Right cardiac atrium (tissue), 1 donor: ENCODE results near the genes MRPL3, NPHP3 and BFSP2.

DNA sequence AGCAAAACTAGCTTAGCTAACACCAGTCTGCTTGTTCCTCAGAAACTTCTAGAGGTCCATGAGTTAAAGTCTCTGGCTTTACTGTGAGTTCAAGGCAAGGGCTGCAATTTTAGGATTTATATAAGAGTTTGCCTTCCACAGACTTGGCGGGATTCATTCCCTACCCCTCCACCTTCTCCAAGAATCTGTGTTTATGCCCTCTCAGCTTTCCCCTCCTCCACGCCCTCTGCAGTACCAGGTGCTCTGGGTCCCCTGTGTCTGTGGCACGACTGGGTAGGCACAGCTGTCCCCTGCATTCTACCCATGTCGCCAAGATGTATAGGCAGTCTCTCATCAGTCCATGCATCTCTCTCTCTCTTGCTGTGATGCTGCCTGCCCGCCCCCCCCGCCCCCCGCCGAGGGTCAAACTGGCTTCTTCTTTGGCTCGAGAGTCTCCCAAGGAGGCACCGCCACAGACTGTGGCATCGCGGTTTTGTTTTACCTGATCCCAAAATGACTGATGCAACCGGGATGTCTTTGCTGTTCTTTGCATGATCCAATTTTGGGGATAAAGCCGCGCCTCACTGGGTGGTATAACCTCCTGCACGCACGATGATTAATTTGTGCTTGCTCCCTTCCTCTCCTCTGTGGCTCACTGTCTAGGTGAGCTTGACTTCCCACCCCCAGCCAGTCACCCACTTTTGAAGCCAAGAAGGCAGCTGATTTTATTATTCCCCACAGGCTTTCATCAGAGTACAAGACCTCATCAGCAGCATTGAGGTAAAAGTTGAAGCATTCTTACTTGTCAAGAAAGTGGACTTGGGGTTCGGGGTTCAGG is 43.7 kb downstream of the EFCAB12 start:
- PRO-cap = no peak

DNA sequence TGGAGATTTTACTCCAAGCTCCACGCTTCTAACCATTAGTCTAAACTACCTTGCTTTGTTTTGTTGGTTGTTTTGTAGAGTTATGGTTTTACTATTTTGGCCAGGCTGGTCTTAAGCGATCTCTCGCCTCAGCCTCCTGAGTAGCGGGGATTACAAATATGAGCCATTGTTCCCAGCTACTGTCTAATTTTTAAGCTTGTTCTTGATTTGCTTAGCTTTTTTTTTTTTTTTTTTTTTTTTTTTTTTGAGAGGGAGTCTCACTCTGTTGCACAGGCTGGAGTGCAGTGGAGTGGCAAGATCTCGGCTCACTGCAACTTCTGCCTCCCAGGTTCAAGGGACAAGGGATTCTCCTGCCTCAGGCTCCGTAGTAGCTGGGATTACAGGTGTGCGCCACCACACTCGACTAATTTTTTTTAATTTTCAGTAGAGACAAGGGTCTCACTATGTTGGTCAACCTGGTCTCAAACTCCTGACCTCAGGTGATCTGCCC is 28.5 kb downstream of the EFCAB12 start:
- PRO-cap = unidirectional peak, plus-strand start at position 91 of the sequence

- PRO-cap = no peak
Measured at GRCh38 chr3:129413554-129414502, 14.6 kb downstream of the EFCAB12 start.

- PRO-cap = no peak
Measured at GRCh38 chr3:129425241-129426220, 2.9 kb downstream of the EFCAB12 start.

GRCh38 chr3:129429505-129429871 is 1.1 kb upstream of the EFCAB12 start:
- PRO-cap = no peak

DNA sequence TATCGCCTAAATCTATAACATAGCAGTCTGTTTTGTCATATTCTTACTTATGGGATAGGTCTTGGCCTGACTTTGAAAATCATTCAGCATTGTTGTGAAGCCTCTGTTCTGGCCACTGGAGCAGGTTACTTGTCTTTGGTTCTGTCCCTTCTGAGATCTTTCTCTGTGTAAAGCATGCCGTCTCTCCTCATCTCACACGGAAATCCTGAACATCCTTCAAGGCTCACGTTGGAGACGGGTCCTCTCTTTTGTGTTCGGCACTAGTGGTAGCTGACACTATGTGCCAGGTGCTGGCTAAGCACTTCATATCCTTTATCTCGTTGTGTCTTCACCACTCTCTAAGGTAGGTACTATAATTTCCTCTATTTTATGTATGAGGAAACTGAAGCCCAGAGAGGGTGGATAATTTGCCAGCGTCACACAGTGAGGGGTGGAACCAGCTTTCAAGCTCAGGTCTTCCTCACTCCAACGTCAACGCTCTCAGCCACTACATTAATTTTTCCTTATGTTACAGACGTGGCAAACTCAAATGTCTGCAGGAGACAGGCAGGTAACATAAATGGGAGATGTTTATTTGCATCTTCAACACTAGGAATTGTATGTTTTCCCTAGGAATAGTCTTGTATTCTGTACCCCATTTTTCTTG is 1.2 kb downstream of the IFT122 start:
- PRO-cap = no peak

GRCh38 chr3:129441807-129442328 is 1.8 kb downstream of the IFT122 start:
- PRO-cap = no peak

- PRO-cap = no peak
Measured at GRCh38 chr3:129513533-129513902, 14.9 kb upstream of the RHO start.

DNA sequence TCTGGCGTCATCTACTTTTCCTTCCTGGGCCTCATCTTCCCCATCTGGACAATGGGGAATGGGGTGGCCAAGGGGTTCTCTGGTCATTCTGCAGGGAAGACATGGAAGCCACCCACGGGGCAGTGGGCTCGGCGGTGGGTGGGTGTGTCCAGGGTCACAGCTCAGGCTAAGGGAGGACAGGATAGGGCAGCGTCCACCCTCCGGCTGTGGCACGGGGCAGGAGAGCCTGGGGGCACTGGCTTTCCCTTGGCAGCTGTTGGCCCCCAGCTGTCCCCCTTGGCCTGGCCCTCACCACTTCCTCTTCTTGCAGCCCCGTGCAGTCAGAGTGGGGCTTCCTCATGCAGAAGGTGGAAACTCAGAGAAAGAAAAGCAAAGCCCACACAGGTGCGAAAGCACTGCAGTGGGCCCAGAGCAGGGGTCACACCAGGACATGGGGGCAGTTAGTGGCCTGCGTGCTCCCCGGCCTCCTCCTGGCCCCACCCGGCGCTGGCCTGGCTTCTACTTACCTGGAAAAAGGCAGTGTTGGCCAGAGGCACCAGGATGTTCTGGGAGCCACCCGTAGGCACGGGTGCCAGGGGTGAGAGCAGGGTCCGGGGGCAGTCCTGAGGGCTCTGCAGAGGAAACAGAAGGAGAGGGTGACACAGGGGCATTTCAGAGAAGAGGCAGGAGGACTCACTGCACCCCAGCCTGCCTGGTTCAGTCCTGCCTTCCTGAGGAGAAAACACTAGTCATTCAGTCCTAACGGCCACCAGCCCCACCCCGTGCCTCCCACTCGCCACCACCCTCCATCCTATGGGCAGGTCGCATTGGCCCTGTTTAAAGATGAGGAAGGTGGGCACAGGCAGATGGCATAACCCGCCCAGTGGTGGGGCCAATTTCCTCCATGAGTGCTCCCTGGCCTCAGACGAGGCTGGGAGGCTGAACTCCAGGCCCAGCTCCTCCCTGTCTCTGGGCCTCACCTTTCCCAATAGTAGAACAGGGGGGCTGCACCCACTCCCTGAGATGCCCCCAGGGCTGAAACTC is 28.3 kb downstream of the PLXND1 start:
- PRO-cap = no peak

DNA sequence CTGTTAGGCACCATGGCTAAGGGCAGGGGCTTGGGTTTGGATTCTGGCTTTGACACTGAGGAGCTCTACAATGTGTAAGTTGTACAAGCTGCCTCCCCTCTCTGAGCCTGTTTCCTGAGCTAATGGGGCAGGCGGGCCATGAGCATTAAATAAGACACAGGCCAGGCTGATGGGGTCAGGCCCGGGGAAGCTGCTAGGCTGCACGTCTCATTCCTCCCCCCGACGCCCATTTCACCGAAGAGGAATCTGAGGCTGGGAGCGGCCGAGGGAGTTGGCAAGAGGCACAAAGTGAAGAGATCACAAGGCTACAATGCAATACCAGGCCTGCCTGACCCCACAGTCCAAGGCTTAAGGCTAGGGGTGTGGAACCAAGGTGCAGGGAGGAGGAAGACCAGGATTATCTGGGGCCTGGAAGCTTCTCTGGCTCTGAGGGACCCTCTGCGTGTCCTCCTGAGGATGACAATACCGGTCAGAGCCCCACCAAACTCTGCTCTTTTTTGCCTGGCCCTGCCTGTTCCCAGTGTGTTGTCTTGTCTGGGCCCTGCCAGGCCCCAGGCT is 19.4 kb downstream of the PLXND1 start:
- PRO-cap = no peak

GRCh38 chr3:129674355-129674790 is 67.9 kb upstream of the PLXND1 start:
- PRO-cap = no peak

DNA sequence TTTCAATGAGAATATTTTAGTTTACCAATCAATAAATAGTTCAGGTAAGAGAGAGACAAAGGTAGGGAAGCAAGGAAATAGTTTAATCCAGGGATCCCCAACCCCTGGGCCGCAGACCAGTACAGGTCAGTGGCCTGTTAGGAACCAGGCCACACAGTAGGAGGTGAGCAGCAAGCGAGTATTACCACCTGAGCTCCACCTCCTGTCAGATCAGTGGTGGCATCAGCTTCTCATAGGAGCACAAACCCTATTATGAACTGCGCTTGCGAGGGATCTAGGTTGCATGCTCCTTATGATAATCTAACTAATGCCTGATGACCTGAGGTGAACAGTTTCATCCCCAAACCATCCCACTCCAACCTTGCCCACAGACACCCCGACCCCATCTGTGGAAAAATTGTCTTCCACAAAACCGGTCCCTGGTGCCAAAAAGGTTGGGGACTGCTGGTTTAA is 115.6 kb upstream of the PLXND1 start:
- PRO-cap = no peak

DNA sequence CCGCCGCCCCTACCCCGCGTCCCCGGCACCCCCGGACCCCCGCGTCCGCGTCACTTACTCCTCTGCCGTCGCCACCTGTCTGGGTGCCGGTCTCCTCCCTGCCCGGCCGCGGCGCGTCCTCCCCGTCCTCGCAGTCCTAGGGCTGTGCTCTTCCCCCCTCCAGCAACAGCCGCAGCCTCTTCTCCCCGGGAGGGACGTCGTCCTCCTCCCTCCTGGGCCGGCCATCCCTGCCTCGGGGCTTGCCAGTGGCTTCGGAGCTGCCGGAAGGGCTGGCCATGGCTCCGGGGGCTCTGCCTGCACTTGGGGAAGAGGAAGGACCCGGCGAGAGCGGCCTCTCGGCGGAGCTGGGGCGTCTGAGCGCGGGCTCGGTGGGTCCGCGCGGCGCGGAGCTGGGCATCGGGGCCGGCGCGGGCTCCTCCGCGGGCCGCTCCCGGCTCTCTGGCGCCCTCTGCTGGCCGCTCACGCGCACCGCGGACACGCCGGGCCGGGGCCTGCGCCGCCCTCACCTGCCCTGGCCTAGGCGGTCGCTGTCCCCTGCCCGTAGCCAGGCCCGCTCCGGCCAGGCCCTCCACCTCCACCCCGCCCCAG is 28.3 kb downstream of the TRH start:
- PRO-cap = no peak

GRCh38 chr3:130814040-130814404 is 67.4 kb upstream of the PIK3R4 start:
- PRO-cap = no peak

DNA sequence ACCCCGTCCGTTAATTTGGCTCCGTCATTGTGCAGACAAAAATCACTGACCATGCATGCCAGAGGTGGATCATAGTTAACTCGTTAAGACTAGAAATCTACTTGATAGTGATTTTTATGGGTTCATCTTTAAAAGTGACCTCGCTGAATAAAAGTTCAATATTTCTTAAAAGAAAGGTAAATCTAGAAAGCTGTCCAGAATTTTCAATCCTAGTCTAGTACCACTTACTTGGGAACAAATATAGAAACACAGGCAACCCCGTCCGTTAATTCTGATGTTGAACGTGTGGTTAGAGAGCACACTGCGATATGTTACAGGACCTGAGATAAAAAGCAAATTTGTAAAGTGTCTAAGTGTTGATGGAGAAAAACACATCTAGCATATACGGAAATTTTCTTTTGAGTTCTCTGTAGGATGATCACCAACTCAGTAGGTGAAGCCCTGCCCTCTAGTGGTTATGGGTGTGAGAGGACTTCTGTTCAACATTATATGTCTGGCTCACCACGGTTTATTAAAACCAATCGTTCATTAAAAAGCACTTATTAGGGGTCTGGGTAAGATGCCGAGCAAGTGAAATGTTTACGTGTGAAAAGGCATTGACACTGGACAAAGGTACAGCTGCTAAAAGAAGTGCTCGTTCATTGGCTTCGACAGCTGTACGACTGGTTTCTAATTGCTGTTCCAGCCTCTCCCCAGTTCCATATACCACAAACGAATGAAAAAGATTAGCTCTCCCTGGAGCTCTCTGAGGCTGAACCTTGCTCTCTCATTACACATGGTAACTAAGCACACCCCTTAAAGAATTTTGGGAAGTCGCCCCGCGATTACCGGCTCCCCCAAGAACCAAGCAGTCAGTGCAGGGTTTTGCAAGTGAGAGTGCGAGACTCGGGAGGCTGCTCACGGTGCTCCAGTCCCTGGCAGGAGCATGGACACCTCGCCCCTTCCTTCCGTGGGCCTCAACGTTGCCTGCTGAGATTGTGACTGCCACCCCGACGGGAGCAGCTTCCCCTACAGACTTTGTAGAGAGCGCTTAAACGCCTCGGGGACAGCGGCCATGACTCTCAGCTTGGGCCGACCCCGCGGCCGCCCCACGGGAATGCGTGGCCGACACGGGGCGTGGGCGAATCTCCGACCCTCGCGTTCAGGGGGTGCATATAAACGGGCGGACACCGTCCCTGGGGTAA is 864 bp upstream of the ATP2C1 start:
- PRO-cap = no peak

- PRO-cap = no peak
Measured at GRCh38 chr3:131331973-131332459, 49.6 kb upstream of the NUDT16 start.

DNA sequence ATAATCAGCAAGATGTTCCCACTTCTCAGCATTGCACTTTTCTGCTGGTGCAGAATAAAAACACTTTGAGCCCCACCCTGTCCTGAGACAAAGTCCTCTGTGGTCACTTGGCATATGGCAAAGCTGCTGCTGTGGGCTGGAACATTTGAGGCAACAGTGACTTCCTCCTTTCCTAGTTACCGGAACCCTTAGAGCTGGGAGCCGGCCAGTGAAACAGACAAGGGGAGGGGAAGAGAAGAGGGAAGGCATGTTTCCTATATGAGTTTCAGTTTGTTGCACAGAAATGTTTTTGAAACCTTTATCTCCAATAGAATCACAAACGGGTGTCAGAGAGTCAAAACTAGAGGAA is 5.1 kb downstream of the NUDT16 start:
- PRO-cap = no peak

DNA sequence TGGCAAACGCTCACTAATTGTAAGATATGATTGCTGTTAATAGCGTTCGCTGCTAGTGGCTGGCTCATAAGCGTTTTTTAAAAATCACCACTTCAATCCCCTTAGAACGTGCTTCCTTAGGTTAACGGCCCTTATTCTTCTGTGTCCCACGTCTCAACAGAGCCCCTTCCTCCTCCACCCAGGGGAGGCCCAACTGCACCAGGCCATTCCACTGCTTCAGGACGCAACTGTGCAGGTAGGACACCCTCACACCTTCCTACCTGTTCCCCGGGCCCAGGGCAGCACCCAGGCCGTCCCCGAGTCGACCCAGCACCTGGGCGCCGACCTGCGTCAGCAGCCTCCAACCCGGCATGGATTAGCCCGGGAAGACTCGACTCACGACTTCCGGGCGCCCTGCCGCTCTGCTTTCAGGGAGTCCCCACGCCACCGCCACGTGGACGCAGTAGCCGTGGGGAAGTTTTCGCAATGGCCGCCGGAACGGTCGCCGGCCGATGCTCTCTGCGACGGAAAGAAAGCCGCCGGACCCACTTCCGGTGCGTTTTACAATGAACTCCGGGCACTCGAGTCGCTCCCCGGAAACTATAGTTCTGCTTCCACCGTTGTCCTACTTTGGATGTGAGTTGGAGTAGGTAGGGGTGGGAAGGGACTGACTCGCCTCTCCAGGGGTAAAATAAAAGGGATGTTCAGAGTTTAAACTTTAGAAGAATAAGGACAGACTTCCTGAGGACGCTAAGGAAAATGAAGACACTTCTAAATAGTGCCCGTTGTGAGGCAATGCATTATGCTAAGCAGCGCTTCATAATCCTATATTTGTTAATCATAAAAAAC is at the start of gene MRPL3:
Gene MRPL3 (minus strand): TSS at position 502 of the 828 bp plus-strand sequence.
- PRO-cap = bidirectional peak, plus-strand start at position 584 of the sequence, minus-strand start at position 500 of the sequence

- PRO-cap = unidirectional peak, plus-strand start at chr3:132721987; unidirectional peak, minus-strand start at chr3:132722224; unidirectional peak, minus-strand start at chr3:132722271; unidirectional peak, minus-strand start at chr3:132722374
Measured at GRCh38 chr3:132721368-132722691, at the start of gene NPHP3. Gene NPHP3 (minus strand): TSS chr3:132722409.

- PRO-cap = no peak
Measured at GRCh38 chr3:133400004-133400339, at the start of gene BFSP2. Gene BFSP2 (plus strand): TSS chr3:133400056.